Spleen (tissue), 7 donors: ENCODE measurements around the genes MAGOH, NDC1 and CDCP2.

DNA sequence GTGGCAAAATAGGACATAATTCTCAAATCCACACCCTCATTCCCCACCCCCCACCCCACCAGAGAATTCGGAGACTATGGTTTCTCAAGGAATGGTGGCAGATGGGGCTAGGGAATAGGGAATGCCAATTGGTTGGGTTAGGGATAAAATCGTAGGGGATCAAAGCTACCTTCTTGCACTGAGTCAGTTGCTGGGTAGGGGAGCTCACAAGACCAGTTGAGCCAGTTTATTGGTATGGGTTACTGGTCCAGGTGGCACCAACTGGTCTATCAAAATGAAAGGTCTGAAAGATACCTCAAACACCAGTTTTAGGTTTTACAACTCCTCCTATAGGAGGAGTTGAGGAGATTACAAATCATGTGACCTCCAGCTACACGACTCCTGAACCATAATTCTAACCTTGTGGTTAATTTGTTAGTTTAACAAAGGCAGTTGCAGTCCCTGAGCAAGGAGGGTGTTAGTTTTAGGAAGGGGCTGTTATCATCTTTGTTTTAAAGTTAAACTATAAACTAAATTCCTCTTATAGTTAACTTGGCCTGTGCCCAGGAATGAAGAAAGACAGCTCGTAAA lies 2.4 kb downstream of the SHISAL2A start:
- PRO-cap, 4 experiments = peak in 1 of 4 experiments; most common plus-strand start position 417 of the sequence (in 1); most common minus-strand start position 276 of the sequence (in 1)
- RAMPAGE, long total RNA, 4 experiments = no peak in any of the 4 experiments

DNA sequence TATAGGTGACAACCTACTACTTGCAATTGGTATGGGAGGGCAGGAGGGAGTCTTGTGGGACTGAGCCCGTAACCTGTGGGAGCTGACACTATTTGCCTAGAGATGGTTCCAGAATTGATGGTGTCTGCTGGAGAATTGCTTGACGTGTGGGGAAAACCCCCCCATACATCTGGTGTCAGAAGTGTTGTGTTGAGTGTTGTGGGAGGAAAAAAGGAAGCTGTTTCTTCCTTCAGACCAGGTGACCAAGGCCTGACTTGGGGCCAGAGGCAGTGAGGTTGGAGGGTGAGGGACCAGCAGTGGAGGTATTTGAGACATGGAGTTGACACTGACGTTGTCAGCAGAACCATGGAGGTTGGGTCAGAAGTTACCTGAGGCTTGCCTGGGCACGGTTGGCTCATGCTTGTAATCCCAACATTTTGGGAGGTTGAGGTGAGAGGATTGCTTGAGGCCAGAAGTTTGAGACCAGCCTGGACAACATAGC lies 8.4 kb downstream of the SHISAL2A start:
- PRO-cap, 4 experiments = peak in 1 of 4 experiments; most common plus-strand start position 272 of the sequence (in 1); most common minus-strand start position 90 of the sequence (in 1)
- RAMPAGE, long total RNA, 4 experiments = no peak in any of the 4 experiments

- PRO-cap, 4 experiments = no peak in any of the 4 experiments
- RAMPAGE, long total RNA, 4 experiments = no peak in any of the 4 experiments
Observed at GRCh38 chr1:52662668-52663355, 29.8 kb downstream of the SHISAL2A start.

GRCh38 chr1:52904652-52905211 lies 16.8 kb downstream of the ECHDC2 start:
- PRO-cap, 4 experiments = no peak in any of the 4 experiments
- RAMPAGE, long total RNA, 4 experiments = no peak in any of the 4 experiments

DNA sequence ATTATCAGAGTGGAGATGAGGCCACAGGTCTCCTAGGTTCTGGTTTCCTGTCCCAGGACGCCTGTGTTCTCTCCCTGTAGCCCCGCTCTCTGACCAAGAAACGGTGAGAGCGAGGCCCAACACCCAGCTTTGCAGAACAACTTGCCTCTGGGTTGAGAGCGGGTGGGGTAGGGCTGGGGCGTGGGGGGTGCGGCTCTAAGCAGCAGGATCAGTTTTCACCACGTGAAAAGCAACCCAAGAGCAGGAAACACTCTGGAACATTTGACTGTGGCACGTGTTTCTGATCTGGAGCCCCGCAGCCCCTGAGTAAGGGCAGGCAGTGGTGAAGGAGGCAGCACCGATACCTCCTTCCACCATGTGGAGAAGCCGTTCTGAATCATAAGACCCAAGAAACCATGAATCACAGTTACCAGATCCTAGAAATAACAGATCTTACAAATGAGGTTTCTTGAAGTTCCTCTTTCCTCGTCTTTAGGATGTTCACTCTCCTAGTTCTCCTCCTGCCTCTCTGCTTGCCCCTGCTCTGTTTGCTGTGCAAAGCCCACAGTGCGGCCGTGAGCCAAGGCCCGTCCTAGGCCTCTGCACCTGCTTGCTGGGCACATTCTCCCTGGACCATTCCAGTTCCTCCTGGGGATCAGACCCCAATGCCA lies 32.0 kb downstream of the SLC1A7 start:
- PRO-cap, 4 experiments = no peak in any of the 4 experiments
- RAMPAGE, long total RNA, 4 experiments = no peak in any of the 4 experiments

GRCh38 chr1:53135256-53135712 lies 7.2 kb downstream of the SLC1A7 start:
- PRO-cap, 4 experiments = no peak in any of the 4 experiments
- RAMPAGE, long total RNA, 4 experiments = no peak in any of the 4 experiments

DNA sequence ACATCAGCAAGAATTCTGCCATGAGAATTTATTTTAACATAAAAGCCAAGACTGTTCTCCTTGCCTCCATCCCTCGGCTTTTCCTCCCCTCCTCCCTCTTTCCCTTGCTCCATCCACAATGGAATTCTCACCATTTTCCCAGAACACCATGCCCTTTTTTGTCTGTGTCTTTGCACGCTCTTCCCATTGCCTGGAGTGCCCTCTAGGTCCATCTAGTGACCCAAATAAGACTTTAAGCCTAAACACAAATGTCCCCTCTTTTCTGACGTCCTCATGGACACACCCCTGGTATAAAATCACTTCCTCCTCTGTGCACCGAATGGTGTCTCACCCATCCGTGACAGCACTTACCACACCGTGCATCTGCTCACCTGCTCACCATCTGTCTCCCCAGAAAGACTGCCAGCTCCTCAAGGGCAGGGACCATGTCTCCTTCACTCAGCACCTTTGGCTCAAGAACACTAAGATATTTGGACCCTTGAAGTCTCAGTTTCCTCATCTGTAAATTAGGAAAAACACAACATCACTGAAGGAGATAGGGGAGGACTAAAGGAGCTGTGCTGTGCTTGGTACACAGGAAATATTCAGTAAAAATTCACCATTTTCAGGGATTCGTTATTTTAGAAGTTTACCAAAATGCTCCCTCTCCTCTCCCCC lies 23.8 kb upstream of the CPT2 start:
- PRO-cap, 4 experiments = no peak in any of the 4 experiments
- RAMPAGE, long total RNA, 4 experiments = no peak in any of the 4 experiments

DNA sequence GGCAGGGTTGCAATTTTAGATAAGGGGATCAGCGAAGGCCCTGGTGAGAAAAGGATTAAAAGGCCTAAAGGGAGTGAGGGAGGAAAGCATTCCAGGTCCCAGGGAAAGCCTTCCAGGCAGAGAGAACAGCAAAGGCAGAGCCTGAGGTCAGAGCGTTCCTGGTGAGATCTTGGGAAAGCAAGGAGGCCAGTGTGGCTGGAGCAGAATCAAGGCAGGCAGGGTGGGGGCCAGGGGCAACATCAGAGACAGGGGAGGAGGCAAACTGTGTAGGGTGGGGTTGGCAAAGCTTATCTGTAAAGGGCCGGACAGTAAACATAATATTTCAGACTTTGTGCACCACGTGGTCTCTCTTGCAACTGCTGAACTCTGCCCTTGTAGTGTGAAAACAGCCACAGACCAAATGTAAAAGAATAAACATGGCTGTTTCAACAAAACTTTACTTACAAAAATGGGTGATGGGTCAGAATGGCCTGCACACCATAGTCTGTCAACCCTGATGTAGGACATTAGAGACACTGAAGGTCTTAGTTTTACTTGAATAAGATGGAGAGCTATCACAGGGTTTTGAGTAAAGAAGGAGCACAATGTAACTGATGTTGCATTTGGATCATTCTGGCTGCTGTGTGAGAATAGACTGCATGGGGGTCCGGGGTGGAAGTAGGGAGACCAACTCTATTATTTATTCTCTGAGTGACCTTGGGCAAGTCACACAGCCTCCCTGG lies 13.2 kb upstream of the CPT2 start:
- PRO-cap, 4 experiments = no peak in any of the 4 experiments
- RAMPAGE, long total RNA, 4 experiments = no peak in any of the 4 experiments

DNA sequence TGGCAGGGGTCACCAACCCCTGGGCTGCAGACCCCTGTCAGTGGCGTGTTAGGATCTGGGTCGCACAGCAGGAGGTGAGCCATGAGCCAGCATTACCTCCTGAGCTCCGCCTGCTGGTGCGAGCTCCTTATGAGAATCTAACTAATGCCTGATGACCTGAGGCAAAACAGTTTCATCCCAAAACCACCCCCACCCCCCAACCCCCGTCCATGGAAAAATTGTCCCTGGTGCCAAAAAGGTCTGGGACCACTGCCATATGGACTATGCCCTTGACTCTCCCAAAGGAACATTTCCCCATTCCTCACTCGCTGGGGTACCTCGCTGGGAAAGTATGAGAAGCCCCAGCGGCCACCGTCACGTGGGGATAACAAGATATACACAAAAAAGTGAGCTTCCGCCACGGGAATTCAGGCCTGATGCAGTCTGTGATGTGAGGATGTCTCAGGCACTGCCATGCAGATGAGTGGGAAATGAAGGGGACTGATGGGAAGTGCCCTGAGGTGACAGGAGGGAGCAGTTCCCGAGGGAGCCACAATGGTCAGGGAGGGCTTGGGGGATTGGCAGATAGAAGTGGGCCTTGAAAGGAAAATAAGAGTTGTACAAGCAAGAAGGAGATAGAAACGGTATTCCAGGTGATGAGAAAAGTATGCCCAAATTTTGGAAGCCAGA lies 6.3 kb upstream of the CPT2 start:
- PRO-cap, 4 experiments = no peak in any of the 4 experiments
- RAMPAGE, long total RNA, 4 experiments = no peak in any of the 4 experiments

DNA sequence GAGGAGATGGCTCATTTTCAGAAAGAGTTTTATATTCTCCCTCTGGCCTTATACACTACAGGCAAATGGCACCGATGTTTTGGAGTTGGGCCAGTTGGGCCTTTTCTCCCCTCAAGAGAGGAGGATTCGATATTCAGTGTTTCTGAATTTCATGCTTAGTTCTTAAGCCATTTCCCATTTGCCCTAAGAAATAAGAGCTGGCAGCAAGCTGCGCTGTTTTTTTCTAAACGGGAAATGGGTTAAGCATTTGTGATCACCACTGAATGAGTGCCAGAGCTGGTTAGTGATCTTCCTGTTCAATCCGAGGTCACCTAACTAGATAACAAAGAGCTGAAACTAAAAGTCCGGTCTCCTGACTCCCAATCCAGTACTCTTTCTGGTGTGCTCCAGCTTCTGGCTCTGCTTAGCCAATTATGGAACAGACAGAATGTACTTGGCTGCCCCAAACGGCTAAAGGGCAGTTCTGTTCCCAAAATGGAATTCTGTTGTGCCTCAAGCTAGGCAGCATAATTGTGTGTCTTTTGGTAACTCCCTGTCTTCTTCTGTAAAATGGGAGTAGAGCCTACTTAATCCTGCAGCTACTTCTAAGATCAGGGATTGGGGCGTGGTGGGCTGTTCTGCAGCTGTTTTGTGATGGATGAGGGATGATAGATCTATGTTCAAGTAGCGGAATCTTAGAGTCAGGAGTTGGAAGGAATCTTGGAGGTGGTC lies 1.1 kb upstream of the CPT2 start:
- PRO-cap, 4 experiments = no peak in any of the 4 experiments
- RAMPAGE, long total RNA, 4 experiments = no peak in any of the 4 experiments

DNA sequence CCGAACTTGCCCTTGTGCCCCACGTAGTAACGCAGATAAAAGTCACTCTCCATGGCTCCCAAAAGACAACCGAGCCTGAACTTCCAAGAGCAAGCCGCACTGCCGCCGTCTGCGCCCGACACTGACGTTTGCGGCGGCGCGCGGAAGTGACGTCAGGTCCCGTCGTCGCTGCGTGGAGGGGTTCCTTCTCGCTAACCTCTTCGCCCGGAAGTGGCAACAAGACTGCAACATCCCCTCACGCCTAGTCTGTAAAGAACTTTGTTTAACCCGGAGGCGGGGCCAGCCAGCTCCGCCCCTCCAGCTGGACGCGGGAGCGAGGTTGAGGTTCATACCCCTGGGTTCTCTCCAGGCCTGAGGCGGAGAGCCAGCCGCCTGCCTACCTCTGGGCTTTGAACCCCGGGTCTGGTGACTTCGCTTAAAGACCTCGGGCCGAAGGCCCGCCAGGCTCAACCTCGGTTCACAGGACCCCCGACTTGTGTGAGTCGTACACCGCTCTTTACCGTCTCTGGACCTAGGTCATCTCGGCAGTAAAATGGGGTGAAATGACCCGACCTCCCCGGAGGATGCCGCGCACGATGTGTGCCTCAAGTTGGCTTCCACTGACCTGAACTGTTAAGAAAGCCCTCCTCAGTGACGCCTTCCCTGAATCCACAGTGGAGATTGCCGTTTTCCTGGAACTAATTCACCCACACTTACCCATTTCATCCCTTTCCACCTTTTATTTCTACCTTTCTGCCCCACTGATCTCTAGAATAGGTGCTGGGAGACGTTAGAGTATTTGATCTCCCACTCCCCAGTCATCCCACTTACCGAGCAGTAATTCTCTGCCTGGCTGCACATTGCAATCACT lies at the start of gene MAGOH:
Gene MAGOH, minus strand, starts transcription at position 123 of the 850 bp plus-strand sequence.
- PRO-cap, 4 experiments = peak in 4 of 4 experiments; most common plus-strand start position 200 of the sequence (in 3); most common minus-strand start position 123 of the sequence (in 4)
- RAMPAGE, long total RNA, 4 experiments = start-site peak on the minus strand in 4 of 4 experiments, centred at positions 115 to 122 of the sequence, 440 to 629 reads per replicate

GRCh38 chr1:53416967-53417449 lies 42.2 kb upstream of the DMRTB1 start:
- PRO-cap, 4 experiments = no peak in any of the 4 experiments
- RAMPAGE, long total RNA, 4 experiments = no peak in any of the 4 experiments

- PRO-cap, 4 experiments = no peak in any of the 4 experiments
- RAMPAGE, long total RNA, 4 experiments = no peak in any of the 4 experiments
Observed at GRCh38 chr1:53795943-53796407, 42.1 kb downstream of the NDC1 start.

DNA sequence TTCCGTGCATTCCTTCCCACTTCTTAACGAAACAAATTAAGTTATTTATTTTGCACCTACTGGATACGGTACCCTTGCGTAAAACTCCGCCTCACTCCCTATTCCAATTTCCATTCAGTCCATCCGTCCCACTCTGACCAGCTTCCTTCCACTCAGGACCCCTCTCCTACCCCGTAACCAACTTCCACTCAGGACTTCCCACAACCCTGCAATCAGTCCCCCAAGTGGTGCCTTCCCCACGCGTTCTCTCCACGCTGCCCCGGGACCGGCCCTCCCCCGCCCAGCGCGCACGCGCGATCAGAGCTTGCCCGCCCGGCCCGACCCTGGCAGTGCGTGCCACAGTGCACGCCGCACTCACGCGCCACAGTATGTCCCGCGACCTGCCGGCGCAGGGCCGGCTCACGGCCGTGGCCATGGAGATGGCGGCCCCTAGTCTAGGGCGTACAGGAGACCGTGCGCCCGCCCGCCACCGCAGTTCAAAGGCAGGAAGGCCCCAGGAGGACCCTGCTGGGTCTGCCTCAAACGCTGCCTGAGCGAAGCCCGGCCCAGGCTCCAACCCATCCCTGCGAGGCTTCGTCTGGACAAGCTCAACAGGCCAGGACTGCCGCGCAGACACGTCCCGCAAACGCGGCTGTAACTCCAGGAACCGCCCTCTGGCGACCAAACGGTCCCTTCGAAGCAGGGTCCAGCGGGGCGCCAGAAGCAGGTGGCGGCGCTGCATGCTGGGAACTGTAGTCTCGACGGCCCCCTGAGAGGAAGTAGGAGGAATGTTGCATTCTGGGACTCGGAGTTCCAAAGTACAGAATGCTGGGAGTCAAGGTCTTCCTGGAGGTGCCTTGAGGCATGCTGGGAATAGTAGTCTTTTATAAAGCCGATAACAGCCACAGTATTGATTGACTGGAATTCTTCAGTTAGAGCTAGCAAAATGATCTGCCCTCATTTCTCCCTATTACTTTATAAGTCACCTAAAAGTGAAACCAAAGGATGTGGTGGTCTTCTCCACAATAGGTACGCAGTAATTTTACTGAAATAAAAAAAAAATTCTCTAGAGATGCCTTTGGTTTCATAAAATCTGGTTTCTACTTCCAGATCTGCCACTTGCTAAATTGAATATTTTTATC lies at the start of gene NDC1:
Gene NDC1, minus strand, starts transcription at position 450 of the 1,121 bp plus-strand sequence.
- PRO-cap, 4 experiments = peak in 3 of 4 experiments; most common plus-strand start position 299 of the sequence (in 1); most common minus-strand start position 436 of the sequence (in 2)
- RAMPAGE, long total RNA, 4 experiments = start-site peak on the minus strand in 4 of 4 experiments, centred at positions 442 to 664 of the sequence, 8 to 60 reads per replicate

GRCh38 chr1:54095799-54096480 lies 42.5 kb downstream of the TCEANC2 start:
- PRO-cap, 4 experiments = peak in 3 of 4 experiments; most common plus-strand start chr1:54096184 (in 3); most common minus-strand start chr1:54096471 (in 1)
- RAMPAGE, long total RNA, 4 experiments = no peak in any of the 4 experiments

DNA sequence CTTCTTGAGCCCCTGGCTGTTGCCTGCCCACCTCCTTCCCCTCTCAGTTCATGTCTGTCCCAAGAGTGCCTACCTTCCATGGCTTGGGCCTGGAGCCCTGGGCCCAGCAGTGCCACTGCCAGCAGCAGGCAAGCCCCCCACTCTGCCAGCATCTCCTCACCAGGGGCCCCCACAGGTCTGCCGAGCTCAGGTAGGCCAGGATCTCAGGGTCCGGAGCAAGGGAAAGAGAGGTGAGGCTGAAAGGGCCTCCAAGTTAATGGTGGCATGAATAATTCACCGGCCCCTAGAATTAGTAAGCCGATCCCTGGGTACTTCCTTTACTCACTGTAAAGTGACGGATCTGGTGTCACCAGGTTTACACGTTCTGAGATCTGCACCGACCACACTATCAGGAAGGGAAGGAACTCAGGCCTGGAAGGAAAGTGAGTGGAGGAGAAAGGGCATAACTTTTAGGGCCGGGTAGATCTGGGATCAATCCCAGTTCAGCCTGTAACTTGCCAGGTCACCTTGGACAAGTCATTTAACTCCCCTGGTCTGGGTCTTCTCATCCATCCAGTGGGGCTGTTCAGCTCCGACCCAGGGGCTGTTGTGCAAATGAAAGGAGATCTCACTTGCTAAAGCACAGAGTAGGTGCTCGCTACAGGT lies at the start of gene CDCP2:
Gene CDCP2, minus strand, starts transcription at position 230 of the 645 bp plus-strand sequence.
- PRO-cap, 4 experiments = no peak in any of the 4 experiments
- RAMPAGE, long total RNA, 4 experiments = no peak in any of the 4 experiments

- PRO-cap, 4 experiments = peak in 3 of 4 experiments; most common minus-strand start chr1:54263314 (in 3)
- RAMPAGE, long total RNA, 4 experiments = no peak in any of the 4 experiments
Observed at GRCh38 chr1:54263077-54263731, 63.2 kb downstream of the MRPL37 start.

- PRO-cap, 4 experiments = no peak in any of the 4 experiments
- RAMPAGE, long total RNA, 4 experiments = no peak in any of the 4 experiments
Observed at GRCh38 chr1:54278268-54278513, 78.2 kb downstream of the MRPL37 start.

GRCh38 chr1:54291000-54291537 lies 91.1 kb downstream of the MRPL37 start:
- PRO-cap, 4 experiments = no peak in any of the 4 experiments
- RAMPAGE, long total RNA, 4 experiments = no peak in any of the 4 experiments

DNA sequence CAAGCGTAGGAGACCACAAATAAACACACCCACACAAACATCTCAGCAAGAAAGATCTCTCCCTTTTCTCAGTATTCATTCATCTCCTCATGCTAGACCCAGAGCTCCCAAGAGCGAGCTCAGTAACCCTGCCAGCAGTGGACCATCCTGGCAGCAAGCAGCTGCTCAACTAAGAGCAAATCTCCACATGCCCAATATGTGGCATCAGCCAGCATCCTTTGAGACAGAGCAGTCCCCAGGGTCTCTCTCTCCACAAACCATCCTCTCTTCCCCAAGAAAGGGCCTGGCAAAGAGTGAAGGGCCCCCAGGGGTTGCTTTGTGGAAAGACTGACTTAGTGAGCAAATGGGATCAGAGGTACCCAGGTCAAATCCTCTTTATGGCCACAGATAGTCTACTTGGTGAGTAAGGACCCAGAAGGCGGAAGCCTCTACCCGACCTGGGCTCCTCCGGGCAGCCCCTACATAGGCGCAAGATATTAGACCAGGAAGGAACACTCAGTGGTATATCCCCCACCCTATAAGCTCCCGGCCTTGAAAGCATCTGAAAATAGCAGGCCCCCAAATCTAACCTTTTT lies 162.2 kb downstream of the MRPL37 start:
- PRO-cap, 4 experiments = no peak in any of the 4 experiments
- RAMPAGE, long total RNA, 4 experiments = no peak in any of the 4 experiments